SP-49 (cell line): ENCODE data around the genes PRTG and ZNF280D.

DNA sequence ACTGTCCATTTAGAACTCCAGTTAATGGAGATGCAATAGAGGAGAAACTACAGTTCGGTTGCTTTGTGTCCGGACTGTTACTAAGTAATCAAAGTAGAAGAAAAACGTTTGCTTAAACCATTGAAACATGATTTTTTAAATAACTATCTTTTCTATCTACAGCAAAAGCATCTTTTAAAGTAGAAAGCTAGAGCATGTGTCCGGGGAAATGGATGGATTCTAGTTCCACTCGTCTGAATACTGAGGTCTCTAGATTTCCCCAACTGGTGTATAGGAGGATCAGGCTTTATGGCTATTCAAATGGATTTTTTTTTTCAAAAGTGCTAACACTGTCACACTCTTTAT, 1.2 kb downstream of the MYO5C start:
- PRO-cap, result no peak

DNA sequence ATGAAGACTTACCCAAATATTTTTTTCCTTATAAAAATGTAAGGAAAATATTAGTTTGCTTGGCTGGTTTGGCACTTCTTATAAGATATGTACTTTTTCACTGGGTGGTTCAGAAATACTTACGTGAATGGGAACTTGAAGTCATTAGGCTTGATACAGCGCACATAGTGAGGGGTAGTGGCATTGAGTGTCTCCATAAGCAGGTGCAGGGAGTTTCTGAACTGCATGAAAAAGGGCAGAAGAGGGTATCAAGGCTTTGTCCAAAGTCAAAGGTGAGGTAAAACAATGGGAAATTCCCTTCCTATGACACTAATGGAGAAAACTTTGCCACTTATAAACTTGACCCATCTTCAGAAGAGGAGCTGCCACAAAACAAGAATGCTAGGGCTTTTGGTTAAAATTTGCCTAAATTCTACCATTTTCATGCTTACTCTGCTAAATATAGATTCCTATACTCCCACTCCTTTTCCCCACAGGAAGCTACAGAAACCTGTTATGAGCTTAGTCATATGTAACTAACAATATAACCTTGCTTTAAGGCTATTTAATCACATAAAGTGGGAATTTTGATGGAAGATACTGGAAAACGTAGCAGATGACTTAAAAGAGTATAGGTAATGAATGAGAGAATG, 87.5 kb upstream of the MYO5C start:
- PRO-cap, result no peak

- PRO-cap, result no peak
Observed at GRCh38 chr15:52642565-52643332, 36.4 kb downstream of the ATOSA start.

- PRO-cap, result no peak
Observed at GRCh38 chr15:52729938-52730750, 51.0 kb upstream of the ATOSA start.

- PRO-cap, result no peak
Observed at GRCh38 chr15:52802043-52802676, 12.0 kb upstream of the ONECUT1 start.

DNA sequence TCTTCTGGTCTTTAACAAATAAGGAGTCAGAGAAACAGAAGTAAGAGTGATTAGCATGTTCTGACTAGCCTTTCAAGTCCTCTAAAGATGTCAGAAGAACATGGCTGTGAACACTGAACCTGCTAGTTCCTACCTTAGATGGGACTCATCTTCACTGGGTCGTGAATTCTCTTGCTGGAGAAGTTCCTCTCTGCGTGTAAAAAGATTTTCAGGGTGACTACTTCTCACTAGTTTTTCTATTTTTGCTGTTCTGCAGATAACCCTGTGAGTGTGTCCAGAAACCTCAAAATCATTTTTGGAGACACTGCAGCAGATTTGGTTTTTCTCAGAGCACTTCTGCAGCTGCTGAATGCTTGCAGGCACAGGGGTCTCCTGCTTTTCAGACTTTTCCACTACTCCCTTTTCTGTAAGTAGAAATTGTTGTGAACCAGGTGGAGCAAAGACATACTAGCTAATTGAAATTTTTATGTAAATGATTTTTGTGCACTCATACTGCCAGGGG, 185.4 kb upstream of the ONECUT1 start:
- PRO-cap, result no peak

DNA sequence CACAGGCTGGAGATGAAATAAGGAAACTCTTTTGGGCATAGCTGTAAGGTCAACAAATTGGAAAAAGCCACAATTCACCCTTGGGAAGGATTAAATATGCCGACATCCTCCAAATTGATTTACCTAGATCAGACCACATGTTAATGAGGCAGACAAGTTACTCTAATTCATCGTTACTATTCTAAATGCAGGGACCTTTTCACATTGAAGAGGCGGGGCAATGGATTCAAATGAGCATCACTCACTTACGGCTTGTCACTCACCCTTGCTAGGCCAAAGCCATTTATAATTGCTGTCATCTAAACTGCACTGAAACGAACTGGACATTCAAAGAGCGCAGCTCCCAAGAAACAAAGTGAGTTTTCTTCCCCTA, 314.0 kb downstream of the WDR72 start:
- PRO-cap, result no peak

DNA sequence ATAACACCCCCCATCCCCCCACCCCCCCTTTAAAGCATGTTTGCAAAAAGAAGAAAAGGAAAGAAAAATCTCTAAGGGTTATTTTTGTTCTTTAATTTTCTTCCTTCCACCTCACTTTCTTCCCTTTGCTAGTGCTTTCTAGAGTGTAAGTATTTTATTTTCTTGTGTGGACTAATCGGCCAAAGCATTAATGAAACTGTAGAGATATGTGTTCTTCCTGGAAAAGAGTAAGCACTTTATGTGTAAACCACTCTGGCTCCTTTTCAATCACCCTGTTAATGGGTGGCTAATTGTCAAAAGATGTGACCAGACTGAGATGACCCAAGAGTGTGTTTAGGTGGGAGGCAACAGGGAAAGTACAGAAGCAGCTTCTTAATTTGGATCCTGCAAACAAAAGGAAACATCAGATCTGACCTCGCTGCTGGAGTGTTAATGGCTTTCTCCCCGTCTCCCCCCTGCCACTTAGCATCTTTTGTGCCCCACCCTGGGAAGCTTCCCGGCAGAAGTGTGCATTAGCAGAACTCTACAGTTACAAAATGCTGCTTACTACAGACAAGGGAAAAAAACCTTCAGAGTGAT, 311.3 kb downstream of the WDR72 start:
- PRO-cap, result no peak

DNA sequence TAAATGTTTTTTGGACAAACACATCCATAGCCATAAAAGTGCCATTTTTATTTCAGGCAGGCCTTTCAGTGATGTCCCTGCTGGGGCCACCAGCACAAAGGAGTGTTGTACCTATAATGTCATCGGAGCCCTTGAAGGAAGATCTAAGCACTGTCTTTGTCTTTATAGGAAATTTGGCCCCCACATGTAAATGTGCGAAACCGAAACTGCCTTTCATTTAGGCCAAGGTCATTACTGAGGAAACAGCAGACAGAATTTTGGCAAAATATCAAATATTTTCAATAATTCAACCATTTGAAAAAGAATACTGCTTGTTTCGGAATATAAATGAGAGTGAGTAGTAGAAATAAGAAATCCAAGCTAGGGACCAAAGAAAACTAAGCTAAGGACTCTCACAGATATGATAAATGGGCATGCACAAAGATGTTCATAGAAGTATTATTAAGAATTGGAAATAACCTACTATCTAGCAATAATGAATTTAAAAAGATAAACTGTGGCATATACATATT, 310.8 kb downstream of the WDR72 start:
- PRO-cap, result no peak

DNA sequence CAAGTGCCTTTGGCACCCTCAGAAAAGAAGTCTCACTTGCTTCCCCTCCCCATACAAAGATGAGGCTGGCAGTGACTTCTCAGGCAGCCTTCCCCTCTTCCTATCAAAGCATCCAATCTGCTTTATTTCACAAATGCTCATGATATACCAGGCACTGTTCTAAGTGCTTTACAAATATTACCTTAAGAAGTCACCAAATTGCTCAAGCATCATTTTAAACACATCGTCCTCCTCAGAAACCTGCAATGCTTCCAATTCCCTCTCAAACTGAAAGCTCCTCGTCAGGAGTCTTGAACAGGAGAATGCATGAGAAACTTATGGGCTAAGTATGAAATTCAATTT, 181.9 kb downstream of the RSL24D1 start:
- PRO-cap, result no peak

DNA sequence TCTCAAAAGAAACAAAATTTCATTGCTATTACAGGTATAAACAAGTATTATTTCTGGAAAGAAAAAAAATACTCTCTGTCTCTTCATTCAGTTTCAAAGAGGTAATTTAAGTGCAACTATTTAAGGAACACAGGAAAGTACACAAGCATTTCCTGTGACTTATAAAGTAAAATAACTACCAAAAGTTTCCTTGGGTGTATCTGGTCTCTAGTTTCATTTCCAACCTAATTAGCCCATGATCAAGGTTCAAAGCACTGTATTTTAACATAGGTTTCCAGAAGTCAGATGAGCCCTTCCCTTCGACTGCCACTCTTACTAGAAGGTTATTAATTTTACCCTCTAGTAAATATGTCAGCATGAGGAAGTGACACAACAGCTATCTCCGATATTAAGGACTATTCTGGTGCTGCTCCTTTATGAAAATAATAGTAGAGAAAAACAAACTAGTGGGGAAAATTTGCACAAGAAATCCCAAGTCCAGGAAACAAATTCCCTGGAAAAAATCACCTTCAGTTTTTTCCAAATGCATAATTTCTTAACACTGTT, 35.4 kb downstream of the CCPG1 start:
- PRO-cap, result no peak

- PRO-cap, result no peak
Observed at GRCh38 chr15:55742465-55743390, at the start of gene PRTG. PRTG (minus strand) TSS chr15:55743152.

- PRO-cap, result no peak
Observed at GRCh38 chr15:55907625-55908261, 85.7 kb downstream of the NEDD4 start.

DNA sequence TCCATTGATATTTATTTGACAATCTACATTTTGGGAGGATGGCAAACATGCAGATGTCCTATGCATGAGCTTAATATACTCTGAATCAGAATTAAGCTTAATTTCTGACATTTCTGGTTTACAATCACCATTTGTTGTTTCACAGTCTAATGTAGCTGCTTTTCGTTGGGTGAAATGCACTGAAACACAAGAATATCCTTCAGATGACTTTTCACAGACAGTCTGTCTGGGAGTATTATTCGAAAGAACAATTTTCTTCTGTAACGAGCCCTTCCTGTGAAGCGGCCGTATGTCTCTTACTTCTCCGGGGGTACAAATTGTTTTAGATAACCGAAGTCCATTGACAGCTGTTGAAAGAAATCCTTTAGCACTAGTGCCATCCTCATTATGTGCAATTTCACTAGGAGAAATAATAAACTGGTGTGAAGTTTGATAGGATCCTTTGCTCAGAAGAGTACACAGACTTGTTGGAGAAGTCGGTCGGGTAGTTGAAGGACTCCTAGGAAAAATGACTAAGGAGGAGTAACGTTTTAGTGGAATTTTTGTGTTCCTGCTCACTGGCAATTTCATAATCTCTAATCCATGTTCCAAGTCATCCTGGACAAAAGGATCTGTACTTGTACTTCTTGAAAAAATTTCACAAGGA, 77.8 kb downstream of the NEDD4 start:
- PRO-cap, result no peak

DNA sequence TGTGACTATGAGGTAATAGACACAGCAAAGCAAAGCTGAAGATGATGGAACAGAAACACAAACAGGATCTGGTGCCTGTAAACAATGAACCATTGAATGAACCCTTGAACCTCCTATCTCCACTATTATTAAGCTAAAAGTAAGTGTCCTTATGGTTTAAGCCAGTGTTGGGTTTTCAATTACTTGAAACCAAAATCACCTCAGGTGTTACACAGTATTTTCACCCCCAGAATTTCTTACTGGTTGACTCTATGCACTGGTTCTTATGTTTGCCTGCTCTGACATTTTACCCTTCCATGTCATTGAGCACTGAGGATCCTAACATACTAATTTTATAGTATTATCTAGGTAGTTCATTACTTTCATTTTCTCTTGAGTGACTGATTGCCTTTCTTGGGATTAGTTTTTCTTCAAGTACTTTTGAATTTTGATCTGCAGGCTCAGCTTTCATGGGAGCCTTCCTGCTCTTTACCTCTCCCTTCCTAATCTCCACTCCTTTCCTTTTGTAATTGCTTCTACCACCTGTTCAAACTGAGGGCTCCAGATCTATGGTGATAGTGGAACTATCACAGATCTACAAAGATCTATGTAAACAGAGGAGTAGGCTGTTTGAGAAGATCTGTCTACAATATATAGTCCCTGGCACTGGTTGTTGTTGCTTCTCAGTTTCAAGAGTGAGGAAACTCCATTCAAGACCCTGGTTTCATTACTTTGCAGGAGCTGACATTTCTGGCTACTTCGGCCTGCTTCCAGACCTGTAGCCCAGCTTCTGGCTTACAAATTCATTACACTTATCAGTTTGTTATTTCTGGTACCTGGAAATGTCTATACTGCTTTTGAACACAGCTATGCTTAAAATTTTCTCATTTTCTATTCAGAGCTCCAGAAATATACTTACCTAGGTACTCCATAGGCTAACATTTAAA, 96.2 kb upstream of the NEDD4 start:
- PRO-cap, result no peak

- PRO-cap, result no peak
Observed at GRCh38 chr15:56139115-56139605, 104.5 kb downstream of the RFX7 start.

GRCh38 chr15:56176854-56177403, 66.8 kb downstream of the RFX7 start:
- PRO-cap, result no peak

GRCh38 chr15:56733094-56734038, at the start of gene ZNF280D:
ZNF280D (minus strand) TSS chr15:56733509.
- PRO-cap, result no peak

- PRO-cap, result no peak
Observed at GRCh38 chr15:56815205-56815531, 81.9 kb upstream of the ZNF280D start.

DNA sequence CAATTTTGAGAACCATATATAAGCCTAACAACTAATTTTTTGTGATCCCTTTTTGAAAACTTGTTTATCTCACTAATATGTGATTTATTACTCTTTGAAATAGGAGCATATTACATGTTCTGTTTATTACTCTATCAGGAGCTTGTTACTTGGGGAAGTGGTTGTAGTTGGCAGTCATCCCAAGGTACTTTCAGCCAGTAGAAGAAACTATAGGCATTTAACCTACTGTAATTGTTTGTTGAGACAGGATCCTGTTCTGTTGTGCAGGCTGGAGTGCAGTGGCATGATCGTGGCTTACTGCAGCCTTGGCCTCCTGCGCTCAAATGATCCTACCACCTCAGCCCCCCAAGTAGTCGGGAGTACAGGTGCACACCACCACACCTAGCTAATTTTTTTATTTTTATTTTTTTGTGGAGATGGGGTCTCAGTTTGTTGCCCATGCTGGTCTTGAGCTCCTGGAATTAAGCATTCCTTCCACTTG, 195.7 kb downstream of the TCF12 start:
- PRO-cap, result no peak